T47D (cell line): ENCODE data around the gene NKX2-4.

DNA sequence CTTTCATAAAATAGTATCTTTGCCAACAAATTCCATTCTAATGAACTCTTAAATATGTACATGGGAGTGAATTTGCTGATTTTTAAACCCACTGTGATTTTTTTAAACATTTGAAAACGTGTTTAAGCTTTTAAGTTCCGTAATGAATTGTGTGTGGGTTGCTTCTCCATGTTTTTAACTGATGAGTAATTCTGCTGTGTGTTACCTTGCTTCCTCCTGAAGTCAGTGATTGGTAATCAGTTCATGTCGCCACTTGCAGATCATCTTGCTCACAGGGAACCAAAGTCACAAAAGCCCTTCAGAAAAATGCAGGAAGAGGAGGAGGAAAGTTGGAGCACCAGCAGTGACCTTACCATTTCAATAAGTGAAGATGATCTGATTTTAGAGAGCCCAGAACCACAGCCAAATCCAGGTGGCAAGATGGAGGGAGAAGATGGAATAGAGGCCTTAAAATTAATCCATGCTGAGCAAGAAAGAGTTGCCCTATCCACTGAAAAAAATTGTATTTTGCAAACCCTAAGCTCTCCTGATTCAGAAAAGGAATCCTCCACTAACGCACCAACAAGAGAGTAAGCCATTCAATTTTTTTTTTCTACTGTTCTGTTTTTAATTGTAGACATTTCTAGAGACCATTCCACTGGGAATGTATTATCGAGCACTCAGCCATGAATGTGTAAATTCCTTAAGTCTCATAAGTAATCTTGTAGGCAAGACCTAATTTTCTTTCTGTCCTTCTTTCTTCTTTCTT is 36.9 kb downstream of the KIZ start:
- RRBS: no CpG with 5 or more reads among the region's 5 CpGs

DNA sequence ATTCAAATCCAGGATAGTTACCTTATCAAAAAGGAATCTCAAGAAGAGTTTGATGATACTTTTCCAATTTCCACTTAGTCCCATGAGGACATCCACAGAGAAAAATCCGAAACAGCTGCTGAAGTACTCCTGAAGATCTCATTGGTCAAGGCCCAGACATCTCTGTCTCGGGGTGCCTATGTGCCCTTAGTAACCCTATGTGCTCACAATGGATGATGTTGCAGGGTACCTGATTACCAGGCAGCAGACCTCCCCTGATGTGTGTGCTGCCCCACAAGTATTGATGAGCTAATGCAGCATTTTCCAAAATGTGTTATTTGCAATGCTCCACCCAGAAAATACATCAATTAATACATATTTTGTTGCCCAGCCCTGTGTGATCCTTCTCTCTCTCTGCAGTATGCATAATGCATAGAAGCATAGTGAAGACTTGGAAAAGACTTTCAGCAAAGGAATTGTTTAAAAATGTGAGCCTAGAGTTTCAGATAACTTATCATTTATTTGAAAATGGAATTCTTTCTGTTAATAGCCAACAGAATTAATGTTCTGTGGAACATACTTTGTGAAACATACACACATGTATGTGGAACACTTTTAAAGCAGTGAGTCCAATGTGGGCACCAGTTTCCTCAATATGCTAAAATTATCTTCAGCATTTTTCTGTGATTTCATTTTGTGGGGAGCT is 84.9 kb upstream of the XRN2 start:
- RRBS: no CpG with 5 or more reads among the region's 2 CpGs

- RRBS: no CpG with 5 or more reads among the region's 2 CpGs
Observed at GRCh38 chr20:21361428-21361823, 35.9 kb downstream of the NKX2-4 start.

DNA sequence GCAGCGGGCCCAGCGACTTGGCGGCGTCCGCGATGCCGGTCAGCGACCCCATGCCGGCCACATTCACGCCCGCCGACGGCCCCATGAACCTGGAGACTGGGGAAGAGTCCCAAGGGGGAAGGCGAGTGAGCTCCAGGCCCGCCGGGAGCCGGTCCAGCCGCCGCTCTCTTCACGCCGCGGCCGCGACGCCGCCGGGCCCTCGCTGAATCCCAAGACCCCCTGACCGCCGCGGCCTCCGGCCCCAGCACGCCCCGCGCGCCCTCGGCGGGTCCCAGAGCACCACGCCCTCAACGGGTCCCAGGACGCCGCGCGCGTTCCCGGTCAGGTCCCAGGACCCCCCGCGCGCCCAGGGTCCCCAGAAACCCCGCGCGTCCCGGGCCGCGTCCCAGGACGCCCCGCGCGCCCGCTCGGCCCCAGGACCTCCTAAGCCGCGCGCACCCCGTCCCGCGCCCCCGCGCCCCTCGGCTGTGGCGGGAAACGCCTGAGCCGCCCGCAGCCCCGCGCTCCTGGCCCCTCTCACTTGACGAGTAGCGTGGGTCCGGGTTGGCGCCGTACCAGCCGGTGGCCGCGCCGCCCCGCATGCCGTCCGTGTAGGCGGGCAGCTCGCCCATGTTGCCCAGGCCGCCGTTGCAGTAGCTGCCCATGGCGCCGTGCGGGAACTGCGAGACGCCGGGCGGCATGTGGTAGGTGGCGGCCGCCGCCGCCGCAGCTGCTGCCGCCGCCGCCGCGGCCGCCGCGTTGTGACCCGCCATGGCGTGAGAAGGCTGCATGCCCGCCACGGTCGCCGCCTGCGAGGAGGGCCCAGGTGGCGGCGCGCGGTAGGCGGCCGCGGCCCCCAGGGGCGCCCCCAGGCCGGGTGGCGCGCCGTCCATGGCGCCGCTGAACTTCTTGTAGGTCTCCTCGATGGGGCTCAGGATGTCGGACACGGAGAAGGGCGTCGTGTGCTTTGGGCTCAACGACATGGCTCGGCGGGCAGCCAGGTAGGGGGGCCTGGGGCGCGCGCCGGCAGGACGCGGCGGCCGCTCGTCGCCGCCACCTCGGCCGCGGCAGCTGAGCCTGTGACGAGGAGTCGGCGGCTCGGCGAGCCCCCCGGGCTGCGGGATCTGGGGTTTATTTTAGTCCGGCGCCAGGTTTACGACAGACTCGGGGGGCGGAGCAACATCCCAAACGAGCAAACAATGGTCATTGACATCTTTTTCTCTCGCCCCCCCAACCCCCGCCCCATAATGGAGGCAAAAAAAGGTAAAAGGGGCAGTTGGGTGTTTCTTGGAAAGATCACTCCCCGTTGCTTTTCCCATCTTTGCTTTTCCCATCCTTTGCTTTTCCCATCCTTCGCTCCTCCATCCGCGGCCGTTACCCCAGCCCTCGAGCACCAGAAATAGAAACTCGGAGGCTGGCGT is at the start of gene NKX2-4:
Gene NKX2-4 (minus strand): TSS at position 1,089 of the 1,400 bp plus-strand sequence.
- RRBS: 81% methylated on average over 66 of the region's 178 CpGs

DNA sequence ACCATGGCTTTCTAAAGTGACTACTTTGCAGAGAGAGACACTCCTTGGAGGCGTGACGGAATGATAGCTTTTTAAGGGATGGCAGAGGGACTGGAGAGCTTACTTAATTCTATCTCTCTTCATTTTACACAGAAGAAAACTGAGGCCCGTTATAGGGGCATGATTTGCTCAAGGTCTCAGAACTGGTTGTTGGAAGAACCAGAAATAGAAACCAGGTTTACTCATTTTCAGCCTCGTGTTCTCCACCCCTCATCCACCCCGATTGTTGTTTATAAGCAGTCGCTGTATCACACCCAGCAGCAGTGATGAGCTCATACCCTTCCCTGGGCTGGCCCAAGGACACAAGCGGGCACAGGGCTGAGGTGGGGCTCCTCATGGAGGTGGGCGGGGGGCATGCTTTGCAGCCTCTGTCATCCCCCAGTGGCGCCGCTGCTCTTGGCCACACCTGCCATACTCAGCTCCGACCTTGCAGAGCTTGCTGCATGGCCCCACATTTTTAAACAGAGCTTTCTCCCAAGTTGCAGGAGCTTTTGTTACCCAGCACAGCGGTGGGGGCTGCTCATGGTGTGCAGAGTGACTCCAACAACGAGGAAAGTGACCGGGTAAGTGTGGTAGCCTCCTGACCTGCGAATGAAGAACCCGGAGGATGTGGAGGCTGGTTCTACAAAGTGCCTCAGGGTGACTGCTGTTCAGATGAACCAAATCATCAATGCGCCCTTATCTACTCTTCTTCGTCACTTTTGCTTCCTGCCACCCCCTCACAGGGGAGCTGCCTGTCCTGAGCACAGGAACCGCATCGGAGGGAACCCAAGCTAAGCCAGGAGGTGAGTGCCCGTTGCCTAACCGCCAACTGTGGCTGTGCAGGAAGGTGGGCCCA is 43.5 kb upstream of the NKX2-2 start:
- RRBS: 75% methylated on average over 2 of the region's 22 CpGs

DNA sequence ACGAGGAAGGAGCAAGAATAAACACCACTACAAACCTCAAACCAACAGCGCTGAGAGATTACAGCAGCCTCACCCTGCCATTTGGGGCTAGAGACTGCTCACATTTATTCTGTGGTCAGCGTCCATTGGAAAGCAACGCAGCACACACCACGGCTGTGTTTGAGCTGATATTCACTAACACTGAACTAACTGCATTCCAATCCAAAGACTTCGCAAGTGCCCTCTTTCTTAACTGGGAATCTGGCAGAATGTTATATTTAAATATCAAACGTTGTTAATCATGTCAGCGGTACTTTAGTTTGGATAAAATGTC is 94.6 kb downstream of the FOXA2 start:
- RRBS: no CpG with 5 or more reads among the region's 8 CpGs

GRCh38 chr20:22563302-22564632 is 20.6 kb downstream of the FOXA2 start:
- RRBS: no CpG with 5 or more reads among the region's 7 CpGs

- RRBS: no CpG with 5 or more reads among the region's 16 CpGs
Observed at GRCh38 chr20:23025390-23026015, 9.6 kb upstream of the SSTR4 start.

DNA sequence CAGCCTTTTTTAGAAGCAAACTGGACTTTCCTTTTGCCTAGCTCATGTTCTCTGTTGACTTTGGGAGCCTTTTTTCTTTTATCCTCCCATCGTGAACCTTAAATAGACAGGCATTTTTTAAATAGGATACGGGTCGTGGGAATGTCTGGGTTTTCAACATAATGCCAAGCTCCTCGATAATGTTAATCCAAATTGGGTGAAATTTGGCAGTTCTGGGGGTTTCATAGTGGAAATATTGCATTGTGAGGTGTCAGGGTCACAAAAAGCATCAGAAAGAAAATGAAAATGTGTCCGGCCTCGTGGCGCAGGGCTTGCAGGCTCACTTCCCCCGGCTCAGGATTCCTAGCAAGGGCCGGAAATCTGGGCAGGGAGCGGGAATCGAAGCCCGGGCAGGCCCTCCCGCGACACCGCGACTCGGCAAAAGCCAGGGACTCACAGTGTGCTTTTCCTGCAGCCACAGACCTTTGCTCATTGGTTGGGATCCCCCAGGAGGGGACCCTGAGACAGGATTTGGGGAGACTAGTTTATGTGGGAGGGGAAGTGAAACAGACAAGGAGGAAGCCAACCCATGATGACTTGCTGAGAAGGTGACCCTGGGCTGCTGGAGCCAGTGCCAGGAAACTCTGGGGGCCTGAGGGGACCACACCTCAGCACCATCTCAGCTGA is 771 bp upstream of the CD93 start:
- RRBS: 0% methylated on average over 3 of the region's 17 CpGs

DNA sequence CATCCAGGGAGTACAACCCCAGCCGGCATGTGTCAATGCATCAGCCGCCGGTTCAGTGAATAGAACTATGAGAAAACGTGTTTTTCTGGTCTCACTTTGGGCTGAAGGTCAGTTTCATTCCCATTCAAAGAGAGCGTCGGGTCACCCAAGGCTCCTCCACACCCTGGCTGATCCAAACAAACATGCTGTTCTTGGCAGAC is 35.5 kb upstream of the NXT1 start:
- RRBS: no CpG with 5 or more reads among the region's 6 CpGs

DNA sequence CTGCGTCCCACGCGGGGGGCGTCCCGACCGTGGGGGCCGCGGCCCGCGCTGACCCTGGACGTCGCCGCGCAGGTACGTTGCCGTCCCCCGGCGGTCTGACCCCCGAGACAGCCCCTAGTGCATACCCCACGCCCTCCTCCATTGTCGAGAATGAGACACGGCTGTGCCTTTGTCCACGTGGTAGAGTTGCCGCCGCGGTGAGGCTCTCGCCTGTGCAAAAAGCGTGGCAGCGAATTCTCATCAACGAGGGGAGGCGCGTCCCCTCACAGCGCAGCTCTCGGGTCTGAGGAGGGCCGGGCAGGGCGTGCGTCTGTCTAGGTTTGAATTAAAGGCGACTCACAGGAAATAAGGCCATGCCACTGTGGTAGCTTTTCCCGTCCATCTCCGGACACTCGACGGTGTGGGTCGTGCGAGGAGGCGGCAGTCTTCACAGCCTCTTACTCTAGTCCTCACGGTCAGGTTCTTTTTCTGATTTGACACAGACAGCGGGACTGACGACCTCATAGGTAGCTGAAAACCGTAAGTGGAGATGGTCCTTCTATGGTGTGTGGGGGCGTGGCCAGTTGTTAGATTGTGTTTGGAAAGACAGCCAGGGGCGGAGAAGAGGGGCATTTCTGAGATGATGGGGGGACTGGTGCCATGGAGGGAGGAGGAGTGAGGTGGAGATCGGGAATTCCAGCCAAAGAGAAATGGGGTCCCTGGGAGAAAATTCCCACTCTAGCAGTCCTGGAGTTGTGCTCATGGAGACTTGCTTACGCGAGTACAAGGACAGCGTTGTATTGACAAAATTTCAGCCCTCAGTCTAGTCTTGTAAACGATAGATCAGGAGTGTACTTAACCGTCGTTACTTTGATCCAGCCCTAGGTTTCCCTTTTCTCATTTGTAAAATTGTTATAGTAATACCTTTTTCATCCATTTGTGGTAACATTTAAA is 665 bp downstream of the NXT1 start:
- RRBS: 1% methylated on average over 15 of the region's 58 CpGs

- RRBS: 2% methylated on average over 14 of the region's 28 CpGs
Observed at GRCh38 chr20:23362517-23363030, 592 bp downstream of the GZF1 start.

DNA sequence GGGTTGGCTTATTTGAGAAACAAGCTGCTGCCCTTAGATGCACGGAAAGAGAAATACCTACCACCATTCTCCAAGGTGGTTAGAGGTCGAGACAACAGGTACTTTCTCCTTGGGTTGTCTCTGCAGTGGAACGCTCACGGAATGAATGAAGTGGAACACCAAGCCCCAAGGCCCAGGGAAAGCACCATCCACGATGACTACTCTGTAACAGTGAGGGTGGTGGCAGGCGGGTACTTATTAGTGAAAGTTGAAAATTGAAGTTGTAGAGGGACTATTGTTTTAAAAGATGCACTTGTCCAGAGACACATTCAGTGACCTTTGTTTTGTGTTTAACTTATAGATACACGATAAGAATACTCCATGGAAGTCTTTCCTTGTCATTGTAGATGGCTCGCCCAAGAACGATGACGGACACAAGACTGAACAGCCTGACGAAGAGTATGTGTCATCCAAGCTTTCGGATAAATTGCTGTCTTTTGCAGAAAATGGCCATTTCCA is 7.8 kb downstream of the GZF1 start:
- RRBS: no CpG with 5 or more reads among the region's 12 CpGs

GRCh38 chr20:23625130-23625473 is 12.7 kb downstream of the CST3 start:
- RRBS: no CpG with 5 or more reads among the region's 5 CpGs

- RRBS: 47% methylated on average over 6 of the region's 27 CpGs
Observed at GRCh38 chr20:23655711-23656529, 18.2 kb upstream of the CST3 start.

- RRBS: no CpG with 5 or more reads among the region's 3 CpGs
Observed at GRCh38 chr20:23694865-23695242, 6.0 kb upstream of the CST4 start.

DNA sequence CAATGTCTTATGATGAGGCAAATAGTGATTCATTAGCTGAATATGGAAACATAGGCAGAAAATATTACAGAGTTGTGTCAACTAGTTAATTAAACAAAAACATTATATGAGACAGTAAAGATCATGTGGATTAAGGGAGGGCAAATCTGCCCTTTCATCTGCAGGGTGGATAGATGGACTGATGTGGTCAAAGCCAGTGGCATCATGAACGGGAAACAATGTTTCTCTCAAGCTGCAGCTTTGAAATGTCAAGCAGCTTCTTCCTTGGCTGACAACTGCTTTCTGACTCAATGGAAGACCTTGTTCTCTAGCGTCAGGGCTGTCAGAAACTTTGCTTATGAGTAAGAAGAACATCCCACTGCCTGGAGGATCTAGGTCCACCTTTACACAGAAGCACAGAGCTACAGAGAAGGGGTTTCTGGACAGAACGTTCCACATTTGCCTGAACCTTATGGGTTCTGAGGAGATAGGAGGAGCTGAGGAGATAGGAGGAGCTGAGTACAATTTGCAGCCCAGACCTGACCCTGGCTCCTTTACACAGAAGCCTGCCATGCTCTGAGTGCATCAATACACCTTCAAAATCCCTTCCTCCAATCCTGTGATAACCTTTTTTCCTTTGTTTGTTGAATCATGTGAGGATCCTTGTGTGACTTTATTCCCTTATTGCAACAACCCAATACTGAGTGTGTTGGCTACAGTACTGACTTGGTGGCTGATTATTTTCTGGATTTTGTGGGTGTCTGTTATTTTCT is 6.0 kb downstream of the CST5 start:
- RRBS: no CpG with 5 or more reads among the region's 3 CpGs

- RRBS: no CpG with 5 or more reads among the region's 5 CpGs
Observed at GRCh38 chr20:24111769-24112303, 123.3 kb upstream of the GGTLC1 start.

GRCh38 chr20:24148362-24148946 is 159.9 kb upstream of the GGTLC1 start:
- RRBS: no CpG with 5 or more reads among the region's 7 CpGs

- RRBS: no CpG with 5 or more reads among the region's 12 CpGs
Observed at GRCh38 chr20:24930991-24931919, 17.8 kb upstream of the CST7 start.